Measurements from ENCODE around the genes ALKBH3 and ALX4.

DNA sequence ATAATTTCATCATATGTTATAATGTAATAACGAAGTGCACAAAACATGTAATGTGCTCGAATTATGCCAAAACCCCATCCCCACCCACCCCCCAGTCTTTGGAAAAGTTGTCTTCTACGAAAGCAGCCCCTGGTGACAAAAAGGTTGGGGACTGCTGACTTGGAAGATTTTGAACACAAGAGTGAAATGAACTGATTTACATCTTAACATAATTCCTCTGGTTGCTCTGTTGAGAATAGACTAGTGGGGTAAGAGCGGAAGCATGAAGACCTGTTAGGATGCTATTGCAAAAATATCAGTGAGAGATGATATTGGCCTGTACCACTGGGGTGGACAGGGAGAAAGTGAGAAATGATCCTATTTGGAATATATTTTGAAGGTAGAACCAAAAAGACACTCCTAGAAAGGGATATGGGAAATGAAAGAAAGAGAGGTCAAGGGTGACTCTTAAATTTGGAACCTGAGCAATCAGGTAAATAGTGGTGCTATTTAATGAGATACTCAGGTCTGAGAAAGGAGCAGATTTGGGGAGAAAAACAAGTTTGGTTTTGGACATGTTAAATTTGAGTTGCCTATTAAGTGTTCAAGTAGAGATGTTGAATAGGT is 63.1 kb downstream of the TTC17 start:
- RRBS: no CpG with 5 or more reads among the region's 4 CpGs

DNA sequence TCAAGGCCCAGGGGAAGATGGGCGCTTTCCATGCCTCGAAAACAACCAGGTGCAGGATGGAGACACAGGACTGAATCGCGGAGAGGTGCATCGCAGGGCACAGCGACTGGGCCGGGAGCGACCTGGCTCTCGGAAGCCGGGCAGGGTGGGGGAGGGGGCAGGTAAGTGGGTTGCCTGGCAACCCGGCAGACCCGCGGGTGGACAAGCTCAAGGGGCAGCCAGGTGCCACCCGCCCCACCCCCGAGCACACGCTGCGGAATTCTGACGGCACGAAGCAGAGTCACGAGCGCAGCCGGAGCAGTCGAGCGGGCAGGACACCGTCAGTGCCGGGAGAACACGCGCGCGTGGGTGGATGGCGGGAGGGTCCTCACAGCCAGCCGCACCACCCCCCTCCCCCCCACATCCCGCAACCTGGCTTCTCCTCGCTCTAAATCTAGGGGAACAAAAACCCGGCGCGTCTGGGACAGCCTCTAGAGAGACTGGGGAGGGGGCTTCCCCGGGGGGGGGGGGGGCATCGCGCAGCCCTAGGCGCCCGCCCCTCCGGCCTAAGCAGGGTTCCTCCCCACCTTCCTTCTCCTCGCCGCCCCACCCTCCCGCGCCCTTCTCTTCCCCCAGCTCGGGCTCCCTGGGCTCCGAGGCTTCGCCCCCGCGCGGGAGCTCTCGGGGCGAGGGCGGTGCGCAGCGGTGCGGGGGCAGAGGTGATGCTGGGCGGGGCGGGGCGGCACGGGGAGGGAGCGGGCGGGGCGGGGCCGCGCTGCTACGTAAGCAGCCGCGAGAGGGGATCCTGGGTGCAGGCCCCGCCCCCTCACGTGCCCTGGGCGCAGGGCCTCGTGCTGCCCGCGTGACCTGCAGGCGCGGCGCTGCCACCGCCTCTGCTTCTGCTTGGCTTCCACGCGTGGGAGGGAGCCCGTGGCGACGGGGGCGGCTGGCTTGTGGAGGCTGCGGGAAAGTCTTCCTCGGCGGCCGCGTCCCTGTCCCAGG is 133.0 kb upstream of the HSD17B12 start:
- RRBS: 9% methylated on average over 19 of the region's 92 CpGs

DNA sequence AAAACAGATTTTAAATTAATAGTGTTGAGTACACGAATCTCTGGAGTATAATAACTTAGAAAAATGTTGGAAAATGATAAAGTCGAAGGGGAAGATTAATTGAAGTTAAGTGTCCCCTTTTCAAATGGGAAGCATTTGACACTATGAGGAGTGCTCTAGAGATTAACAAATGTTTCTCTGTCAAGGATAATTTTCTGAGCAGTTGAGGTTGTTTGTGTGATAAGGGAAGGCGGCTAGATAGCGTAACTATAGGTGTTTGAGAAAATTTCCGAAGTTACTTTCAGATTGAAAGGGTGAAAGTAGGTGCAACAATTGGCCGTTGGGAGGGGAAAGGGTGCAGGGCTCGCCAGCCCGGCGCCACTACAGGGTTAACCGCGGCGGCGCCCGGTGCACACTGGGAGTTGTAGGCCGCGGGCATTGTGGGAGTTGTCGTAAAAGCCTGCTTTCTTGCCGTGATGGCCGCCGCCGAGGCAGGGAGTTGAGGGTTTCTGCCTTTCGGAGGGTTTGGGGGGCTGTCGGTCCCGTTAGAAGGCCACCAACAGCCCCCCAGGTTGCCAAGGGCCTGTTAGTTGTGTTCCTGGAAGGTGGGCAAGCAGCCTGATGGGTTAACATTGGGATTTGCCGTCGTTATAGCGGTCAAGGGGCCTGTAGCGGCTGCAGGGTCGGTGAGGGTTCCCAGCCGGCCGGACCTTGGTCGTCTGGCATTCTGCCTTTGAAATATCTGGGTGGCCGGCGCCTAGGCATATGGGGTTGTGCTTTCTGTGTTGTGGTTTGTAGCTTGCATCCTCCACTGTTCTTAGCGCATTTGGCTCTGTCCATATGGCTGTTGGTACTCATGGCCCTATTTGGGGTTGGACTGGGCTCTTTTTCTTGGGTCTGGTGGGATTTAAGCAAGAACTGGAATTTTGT is 36.5 kb upstream of the HSD17B12 start:
- RRBS: 4% methylated on average over 3 of the region's 35 CpGs

DNA sequence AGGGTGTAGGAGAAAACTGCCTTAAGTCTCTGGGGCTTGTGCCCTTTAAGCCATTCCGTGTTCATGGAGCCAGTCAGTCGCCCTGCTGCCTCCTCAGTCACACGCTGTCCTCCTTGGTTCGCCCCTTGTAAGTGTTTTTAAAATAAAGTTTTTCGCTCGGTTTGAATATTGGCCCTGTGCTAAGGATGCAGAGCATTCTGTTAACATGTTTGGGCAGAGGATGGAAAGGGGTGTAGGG is 612 bp downstream of the HSD17B12 start:
- RRBS: no CpG with 5 or more reads among the region's 6 CpGs

DNA sequence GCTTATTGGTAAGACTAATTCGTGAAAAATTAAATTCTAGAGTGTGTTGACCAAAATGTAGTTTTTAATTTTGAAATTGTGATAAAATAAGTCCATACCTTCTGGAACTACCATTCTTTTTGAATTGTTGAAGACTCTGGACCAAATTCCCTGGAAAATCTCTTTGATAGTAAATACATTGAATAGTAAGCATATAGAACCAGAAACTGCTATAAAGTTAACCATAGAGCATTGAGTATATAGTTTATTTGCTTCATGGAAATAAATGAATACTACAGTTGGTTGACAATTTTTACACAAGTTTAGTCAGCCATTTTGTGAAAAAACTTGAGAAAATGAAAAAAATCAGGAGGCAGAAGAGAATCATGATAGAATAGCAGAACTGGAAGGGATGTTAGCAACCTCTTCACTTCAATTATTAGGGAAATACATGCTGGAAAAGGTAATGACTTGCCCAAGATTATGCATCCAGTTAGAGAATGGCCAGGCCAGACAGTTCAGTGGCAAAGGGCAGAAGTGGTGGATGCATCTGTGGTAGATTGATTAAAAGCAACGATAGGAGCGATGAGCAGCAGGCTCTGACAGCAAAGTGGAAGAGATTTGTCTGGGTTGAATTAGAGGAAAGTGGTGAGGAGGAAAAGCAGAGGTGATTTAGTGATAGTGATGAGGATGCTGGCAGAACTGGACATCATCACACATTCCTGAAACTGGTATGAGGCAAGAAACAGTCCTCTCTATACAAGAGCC is 12.3 kb downstream of the HSD17B12 start:
- RRBS: no CpG with 5 or more reads among the region's 3 CpGs

DNA sequence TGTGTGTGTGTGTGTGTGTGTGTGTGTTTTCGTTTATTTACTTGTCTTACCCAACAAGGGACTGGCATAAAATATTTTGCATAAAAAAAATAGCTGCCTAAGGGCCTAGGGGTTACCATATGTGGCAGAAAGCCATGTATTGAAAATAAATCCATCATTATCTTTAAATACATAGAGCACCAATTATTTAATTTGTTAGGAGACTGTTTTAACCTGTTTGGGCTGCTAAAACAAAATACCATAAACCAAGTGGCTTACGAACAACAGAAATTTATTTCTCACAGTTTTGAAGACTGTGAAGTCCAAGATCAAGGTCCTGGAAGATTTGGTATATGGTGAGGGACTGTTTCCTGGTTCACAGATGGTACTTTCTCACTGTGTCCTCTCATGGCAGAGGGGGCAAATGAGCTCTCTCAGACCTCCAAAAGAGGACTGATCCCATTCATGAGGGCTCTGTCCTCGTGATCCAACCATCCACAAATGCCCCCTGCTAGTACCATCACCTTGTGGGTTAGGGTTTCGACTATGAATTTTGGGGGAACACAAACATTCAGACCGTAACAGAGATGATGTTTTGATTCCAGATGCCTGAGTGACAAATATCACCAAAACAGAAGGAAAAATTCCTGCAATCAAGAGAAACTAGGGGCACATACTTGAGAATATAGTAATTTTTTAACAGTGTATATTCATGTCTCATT is 43.8 kb downstream of the HSD17B12 start:
- RRBS: no CpG with 5 or more reads among the region's 5 CpGs

- RRBS: no CpG with 5 or more reads among the region's 4 CpGs
Measured at GRCh38 chr11:43736058-43736695, 55.6 kb downstream of the HSD17B12 start.

DNA sequence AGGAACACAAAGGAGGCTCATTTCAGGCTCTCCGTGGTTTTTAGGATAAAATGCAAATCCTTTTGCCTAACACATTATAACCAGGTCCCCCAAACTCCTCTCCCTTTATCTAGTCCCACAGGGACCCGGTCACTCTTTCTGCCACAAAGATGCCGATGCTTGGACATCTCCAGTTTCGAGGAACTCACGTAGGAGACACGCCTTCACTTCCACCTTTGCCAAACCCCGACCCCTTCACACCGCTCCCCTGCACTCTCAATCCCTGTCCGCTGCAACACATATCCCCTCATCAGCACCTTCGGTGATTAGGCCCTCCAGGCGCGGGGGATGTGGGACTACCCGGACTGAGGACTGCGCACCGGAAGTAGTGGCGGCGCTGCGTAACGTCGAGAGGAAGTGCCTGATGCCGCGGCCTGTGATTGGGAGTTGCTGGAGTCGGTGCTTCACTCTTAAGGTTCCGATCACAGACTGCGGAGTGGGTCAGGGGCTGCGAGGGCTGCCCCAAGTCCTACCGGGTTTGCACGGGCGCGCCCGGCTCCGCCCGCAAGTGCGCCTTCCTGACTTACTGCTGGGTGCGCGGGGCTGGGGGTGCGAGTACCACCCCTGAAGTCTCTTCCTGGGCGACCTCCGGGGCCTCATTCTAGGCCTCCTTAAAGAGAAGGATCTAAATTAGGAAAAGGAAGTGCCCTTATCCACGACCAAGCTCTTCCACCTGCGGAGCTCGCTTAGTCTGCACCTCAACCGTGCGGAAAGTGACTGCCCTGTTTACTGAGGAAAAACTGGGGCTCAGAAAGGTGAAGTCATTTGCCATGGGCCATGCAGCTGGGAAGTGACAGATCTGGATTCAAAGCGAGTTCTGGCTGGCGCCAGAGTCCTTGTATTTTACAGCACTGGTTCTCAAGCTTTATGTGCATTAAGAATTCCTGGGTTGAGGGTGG is at the start of gene ALKBH3:
Gene ALKBH3 (plus strand): TSS at position 446 of the 938 bp plus-strand sequence.
- RRBS: 1% methylated on average over 6 of the region's 46 CpGs

GRCh38 chr11:43984658-43985577 is 42.5 kb downstream of the C11orf96 start:
- RRBS: no CpG with 5 or more reads among the region's 12 CpGs

DNA sequence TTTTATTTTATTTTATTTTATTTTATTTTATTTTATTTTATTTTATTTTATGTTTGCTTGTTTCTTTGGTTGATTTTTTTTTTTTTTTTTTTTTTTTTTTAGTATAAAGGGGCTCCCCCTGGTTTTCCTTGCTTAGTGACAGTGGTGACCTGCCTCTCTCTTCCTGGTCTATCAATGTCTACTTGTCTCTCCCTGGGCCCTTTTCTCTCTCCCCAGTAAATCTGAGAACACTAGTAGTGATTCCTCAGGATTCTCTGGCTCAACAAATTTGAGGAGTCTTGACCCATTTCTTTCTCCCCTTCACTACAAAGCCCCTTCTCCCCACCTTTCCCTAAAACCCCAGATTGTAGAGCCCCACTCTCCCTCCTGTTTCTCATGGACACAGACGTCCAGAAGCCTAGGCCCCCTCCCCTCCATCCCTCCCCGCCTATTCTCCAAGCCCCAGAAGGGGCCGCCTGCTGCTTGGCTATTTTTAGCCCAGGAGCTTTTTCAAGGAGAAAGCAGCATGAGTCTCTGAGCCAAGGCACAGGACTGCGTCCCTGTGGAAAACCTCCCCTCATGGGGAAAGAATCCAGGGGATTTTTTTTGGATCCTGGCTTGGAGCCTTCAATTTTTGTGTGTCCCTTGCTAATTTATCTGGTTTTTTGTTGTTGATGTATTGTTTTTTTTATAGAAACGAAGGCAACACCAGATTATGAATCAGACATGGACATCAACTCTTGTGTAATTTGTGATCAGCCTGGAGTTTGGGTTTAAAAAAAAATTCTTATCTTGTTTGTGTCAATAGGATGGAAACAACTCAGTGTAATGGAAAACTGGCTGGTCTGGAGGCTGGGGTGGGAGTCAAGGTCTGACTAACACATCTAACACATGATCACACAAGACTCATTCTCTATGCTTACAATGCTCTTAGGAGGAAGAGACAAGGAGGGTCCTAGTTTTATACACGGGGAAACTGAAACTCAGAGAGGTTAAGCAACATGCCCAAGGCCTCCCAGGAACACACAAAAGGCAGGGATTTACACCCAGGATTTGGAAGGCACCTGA is 17.5 kb upstream of the ACCSL start:
- RRBS: no CpG with 5 or more reads among the region's 6 CpGs

GRCh38 chr11:44243948-44244848 is 65.7 kb downstream of the ALX4 start:
- RRBS: no CpG with 5 or more reads among the region's 10 CpGs

GRCh38 chr11:44309975-44310763 is at the start of gene ALX4:
ALX4 (minus strand) TSS chr11:44310139.
- RRBS: 0% methylated on average over 3 of the region's 42 CpGs

DNA sequence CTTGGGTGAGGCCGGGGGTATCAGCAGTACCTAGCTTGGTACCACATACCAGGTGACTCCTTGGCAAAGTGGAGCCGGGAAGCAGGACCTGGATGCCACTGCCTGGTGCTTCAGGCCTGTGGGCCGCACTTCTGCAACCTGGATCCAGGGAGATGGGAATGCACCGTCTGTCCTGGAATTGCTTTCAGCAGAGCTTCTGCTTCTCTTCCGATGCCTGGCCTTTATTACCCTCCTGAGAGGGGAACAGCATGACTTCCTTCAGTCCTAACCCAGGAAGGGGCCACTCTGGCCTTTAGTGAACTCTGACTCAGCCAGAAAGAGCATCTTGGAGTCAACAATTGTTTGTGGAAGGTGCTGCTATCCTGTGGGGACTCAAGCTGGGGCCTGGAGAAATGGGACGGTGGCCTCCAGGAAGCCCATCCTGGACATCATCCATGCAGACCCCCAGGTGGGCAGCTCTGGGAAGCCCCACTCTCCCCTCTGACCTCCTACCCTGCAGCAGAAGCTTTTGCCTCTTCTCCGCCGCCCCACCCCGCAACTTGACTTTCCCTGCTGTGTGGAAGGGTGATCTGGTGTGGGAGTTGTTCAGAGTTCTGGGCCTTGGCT is 5.1 kb downstream of the CD82 start:
- RRBS: 67% methylated on average over 2 of the region's 9 CpGs

GRCh38 chr11:44571678-44572161 is 6.3 kb downstream of the CD82 start:
- RRBS: no CpG with 5 or more reads among the region's 4 CpGs

DNA sequence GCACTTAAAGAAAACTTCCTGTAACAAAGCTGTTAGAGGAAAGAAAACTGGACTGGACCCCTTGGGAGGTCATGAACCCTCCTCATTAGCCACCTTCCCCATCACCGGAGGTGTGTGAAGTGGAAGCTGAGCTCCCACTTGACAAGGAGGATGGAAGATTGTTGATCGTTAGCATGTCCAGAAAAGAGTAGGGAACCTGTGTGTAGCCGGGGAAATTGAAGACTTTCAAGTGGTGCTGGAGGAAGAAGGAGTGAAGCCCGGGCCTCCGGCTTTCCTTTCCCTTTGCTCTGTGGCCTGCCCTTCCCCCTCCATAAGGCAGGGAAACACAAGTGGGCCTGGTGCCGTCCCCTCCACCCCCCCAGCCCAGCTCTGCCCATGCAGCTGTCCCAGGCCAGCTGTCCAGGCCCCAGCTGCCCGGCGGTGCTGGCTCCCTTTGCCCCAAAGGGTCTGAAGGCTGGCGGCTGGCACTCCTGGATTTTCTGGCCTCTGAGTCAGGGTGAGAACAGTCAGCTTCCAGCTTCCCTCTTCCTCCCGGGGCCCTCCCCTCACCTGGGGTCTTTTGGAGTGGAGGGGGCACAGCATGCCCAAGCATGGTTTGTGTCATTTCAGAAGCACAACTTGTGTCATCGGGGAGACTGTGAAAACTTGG is 27.7 kb downstream of the CD82 start:
- RRBS: 88% methylated on average over 2 of the region's 11 CpGs

DNA sequence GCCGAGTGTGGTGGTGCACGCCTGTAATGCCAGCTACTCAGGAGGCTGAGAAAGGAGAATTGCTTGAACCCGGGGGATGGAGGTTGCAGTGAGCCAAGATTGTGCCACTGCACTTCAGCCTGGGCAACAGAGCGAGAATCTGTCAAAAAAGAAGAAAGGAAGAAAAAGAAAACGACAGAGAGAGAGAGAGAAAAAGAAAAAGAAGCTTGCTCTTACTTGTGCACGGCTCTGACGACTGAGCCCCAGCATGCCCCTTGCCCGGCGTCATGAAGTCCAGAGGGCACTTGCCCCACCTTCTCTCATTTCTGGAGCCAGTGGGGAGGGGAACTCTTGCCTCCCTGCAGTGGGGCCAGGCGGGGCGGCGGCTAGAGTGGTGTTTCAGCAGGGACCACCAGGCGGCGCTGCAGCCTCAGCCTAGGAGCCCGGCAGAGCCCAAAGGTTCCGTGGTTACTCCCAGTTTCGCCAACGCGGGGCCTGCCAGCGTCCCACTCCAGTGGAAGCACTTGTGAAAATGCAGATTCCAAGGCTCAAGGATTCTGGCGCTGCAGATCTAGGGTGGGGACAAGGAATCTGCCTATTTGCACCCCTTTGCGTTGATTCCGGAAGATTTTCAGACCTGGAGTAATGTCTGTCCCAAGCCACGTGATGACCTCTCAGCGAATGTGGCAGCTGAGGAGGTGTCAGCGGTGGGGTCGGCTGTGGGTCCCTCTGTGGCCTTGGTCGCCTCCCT is 55.6 kb downstream of the CD82 start:
- RRBS: no CpG with 5 or more reads among the region's 28 CpGs

- RRBS: no CpG with 5 or more reads among the region's 22 CpGs
Measured at GRCh38 chr11:44634144-44635119, 69.0 kb downstream of the CD82 start.

- RRBS: no CpG with 5 or more reads among the region's 2 CpGs
Measured at GRCh38 chr11:44728920-44729558, 2.3 kb downstream of the TSPAN18 start.

- RRBS: no CpG with 5 or more reads among the region's 6 CpGs
Measured at GRCh38 chr11:44865855-44866246, 84.8 kb downstream of the TP53I11 start.

GRCh38 chr11:44910926-44911845 is 39.5 kb downstream of the TP53I11 start:
- RRBS: no CpG with 5 or more reads among the region's 28 CpGs